ENCODE data around the genes MVD, RNF166, CDT1, TRAPPC2L, PABPN1L and CBFA2T3.

- PRO-cap, result no peak
- RAMPAGE, long total RNA, result no peak
- RRBS, result 7% methylated on average over 6 of the region's 76 CpGs
Measured at GRCh38 chr16:88534734-88535999, 35.0 kb upstream of the ZC3H18 start.

- PRO-cap, result no peak
- RAMPAGE, long total RNA, result no peak
- RRBS, result no CpG with 5 or more reads among the region's 18 CpGs
Measured at GRCh38 chr16:88628634-88629209, 9.7 kb upstream of the IL17C start.

- PRO-cap, result no peak
- RAMPAGE, long total RNA, result no peak
- RRBS, result no CpG with 5 or more reads among the region's 16 CpGs
Measured at GRCh38 chr16:88641924-88642582, 3.7 kb downstream of the IL17C start.

GRCh38 chr16:88649943-88650139 lies 1.0 kb downstream of the CYBA start:
- PRO-cap, result no peak
- RAMPAGE, long total RNA, result no peak
- RRBS, result no CpG with 5 or more reads among the region's 8 CpGs

DNA sequence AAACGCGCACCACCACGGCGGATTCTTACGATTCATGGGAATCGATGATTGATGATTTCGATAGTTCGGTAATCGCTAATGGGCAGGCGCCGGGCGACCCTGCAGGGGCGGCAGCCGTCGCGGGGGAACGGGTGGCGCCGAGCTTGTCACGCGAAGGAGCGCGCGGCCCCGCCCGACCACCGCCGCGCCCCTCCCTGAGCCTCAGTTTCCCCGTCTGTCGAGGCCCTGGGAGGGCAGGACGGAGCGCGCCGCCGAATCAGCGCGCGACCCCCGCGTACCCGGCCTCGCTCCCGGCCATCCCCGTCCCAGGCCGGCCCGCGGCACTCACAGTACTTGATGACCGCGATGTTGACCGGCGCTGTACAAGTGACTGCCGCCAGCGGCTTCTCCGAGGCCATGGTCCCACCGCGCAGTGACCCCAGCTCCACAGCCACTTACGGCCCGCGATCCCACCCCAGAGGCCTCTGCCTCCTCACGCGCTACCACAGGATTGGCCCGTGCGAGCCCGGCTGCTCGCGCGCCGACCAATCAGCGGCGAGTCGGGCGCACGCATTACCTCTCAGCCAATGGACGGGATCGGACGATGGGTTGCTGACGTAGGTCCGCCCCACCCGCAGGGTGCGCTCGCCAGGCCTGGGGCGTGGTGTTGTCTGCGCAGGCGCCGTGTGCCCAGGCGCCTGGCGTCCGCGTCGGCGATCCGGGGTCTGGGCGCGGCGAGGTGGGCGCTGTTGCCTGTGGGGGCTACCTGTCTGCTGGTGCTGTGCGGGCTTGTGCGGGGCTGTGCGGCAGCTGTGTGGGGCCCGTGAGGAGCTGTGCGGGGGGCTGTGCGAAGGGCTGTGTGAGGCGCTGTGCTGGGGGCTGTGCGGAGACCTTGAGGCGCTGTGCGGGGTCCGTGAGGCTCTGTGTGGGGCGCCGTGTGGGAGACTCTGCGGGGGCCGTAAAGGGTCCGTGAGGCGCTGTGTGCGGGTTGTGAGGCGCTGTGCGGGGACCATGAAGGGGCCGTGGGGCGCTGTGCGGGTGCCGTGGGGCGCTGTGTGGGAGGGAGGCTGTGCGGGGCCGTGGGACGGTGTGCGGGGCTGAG lies at the start of gene MVD:
MVD (minus strand) TSS at position 409 of the 1,081 bp plus-strand sequence.
- PRO-cap, result bidirectional peak, plus-strand start at position 683 of the sequence, minus-strand start at position 398 of the sequence
- RAMPAGE, long total RNA, result no peak
- RRBS, result 0% methylated on average over 3 of the region's 126 CpGs

GRCh38 chr16:88703428-88704497 lies 2.4 kb downstream of the RNF166 start:
- PRO-cap, result no peak
- RAMPAGE, long total RNA, result no peak
- RRBS, result 11% methylated on average over 2 of the region's 32 CpGs

GRCh38 chr16:88705635-88706636 lies at the start of gene RNF166:
RNF166 (minus strand) TSS chr16:88706408.
- PRO-cap, result bidirectional peak, plus-strand start at chr16:88706521, minus-strand start at chr16:88706388
- RAMPAGE, long total RNA, result no peak
- RRBS, result 2% methylated on average over 63 of the region's 122 CpGs

DNA sequence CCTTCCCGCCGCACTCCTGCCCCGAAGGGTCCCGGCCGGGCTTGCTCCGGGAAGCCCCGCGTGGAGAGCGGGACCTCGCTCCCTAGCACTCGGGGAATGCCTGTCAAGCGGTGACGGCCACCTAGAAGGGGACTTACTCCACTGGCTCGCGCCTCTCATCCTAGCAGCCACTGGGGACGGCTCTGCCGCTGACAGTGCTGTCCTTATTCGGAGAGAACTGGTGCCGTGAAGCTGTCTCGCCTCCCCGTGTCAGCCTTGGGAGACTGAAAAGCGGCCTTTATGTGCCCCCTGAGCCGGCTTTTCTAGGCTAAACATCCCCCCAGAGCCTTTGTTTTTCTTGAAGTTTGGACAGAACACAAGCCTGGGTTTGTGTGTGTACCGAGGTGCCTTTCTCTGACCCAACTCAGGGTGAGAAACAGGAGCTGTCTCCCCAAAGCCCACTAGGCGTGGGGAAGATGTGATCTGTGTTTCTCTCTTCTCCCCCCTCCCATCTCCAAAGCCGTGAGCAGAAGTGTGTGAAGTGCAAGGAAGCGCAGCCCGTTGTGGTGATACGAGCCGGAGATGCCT lies 417 bp downstream of the CTU2 start:
- PRO-cap, result no peak
- RAMPAGE, long total RNA, result no peak
- RRBS, result under 1% methylated on average over 4 of the region's 30 CpGs

DNA sequence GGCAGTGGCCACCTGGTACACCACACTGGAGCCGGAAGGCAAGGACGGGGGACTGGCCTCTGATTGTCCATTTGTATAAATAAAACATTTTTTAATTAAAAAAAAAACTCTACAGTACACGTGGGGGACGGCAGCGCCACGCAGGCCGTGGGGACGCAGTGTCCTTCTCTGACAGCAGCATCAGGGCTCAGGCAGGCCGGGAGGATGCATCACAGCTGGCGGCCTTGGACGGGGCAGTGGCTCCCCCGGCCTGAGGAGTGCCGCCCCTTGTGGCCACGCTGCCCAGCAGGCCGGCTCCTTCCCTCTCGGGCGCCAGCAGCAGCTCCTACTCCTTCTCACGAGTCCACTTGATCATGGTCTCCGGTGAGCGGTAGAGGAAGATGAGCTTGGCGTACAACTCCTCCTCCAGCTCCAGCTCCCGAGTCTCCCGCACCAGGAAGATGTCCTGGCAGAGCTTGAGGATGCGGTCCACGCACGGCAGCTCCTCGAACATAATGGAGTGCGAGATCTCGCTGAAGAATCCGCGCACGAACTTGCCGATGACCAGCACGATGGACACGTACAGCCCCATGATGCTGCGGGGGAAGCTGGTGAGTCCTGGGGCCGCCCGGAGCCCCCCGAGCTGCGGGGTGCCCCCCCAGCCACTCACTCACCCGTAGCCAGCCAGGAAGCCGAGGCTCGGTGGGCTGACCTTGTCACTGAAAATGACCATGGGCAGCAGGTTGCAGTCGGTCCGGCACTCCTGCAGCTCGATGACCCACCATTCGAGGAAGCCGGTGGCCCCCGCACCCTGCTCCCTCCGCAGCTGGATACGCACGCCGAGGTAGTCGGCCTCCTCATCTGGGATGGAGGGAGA lies 9.2 kb downstream of the CTU2 start:
- PRO-cap, result no peak
- RAMPAGE, long total RNA, result no peak
- RRBS, result 83% methylated on average over 13 of the region's 54 CpGs

DNA sequence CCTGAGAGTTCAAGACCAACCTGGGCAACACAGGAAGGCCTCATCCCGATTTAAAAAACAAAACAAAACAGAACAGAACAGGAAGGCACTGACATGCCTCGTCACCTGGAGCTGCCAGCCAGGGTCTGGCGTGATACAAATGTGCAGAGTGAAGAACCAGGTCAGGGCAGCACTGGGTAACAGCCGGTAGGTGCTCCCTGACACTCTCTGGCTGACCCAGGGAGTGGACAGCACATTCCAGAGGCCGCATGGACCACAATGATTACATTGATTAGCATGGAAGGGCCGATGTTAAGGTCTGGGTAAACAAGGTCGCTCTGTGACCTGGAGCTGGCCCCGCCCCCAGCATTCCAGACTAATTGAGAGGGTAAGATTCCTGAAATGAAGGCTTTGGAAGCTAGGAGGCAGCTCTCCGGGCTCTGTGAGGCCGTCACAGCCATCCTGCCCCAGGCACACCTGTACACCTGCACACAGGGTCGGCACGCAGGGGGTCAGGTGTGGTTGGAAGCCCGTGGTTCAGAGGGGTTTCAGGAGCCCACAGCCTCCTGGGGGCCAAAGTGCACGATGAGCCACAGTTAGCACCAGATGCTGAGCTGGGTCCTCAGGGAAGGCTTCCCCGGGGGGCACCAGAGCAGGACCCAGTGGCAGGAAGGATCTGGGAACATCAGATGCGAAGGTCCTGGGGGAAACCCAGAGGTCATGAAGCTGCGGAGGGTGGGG lies 21.4 kb downstream of the PIEZO1 start:
- PRO-cap, result no peak
- RAMPAGE, long total RNA, result no peak
- RRBS, result 17% methylated on average over 1 of the region's 17 CpGs

DNA sequence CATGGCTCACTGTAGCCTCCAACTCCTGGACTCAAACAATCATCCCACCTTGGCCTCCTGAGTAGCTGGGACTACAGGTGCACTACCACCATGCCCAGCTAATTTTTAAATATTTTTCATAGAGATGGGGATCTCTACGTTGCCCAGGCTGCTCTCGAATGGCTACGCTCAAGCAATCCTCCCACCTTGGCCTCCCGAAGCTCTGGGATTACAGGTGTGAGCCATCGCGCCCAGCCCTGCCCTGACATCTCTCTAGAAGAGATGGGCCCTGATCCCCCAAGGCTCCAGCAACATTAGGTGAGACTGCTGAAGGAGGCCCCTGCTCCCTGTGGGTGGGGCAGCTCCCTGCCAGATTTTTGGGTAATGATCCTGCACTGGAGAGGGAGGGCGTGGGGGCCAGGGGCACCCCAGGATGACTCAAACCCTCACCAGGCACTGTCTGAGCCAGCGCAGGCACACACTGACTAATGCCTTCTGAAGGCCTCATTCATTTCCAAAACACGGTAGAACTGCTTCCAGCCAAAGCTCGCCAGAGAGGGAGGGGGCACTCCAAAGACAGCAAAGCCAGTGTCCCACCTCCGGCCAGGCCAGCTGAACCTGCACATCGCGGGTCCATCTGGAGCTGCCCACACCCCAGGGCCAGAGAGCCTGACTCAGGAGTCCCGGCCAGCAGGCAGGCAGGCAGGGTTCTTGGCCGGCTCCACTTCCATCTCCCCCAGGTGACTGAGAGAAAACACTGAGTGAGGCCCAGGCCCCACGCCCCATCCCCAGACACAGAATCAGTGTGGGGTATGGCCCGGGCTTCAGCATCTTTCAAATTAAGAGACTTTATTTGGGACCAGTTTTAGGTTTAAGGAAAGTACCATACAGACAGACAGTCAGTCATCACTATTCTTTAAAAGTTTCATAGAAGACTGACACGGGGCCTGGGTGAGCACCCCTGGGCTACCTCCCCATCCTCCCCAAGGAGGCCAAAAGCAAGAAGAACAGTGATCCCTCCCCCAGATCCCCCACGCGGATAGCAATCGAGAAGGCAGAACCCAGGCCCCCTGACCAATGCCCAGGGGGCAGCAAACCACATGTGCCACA lies 2.5 kb downstream of the PIEZO1 start:
- PRO-cap, result no peak
- RAMPAGE, long total RNA, result no peak
- RRBS, result 26% methylated on average over 6 of the region's 21 CpGs

- PRO-cap, result bidirectional peak, plus-strand start at chr16:88803821, minus-strand start at chr16:88803648
- RAMPAGE, long total RNA, result no peak
- RRBS, result 1% methylated on average over 79 of the region's 124 CpGs
Measured at GRCh38 chr16:88803263-88804323, at the start of gene CDT1. CDT1 (plus strand) TSS chr16:88803789.

GRCh38 chr16:88812886-88813867 lies 1.4 kb upstream of the APRT start:
- PRO-cap, result no peak
- RAMPAGE, long total RNA, result no peak
- RRBS, result 48% methylated on average over 3 of the region's 42 CpGs

GRCh38 chr16:88856659-88857637 lies at the start of gene TRAPPC2L:
TRAPPC2L (plus strand) TSS chr16:88857127.
- PRO-cap, result bidirectional peak, plus-strand start at chr16:88857148, minus-strand start at chr16:88856954
- RAMPAGE, long total RNA, result start-site peak on the plus strand at chr16:88857124-88857144, 340 and 148 reads in 2 replicates
- RRBS, result 2% methylated on average over 10 of the region's 103 CpGs

DNA sequence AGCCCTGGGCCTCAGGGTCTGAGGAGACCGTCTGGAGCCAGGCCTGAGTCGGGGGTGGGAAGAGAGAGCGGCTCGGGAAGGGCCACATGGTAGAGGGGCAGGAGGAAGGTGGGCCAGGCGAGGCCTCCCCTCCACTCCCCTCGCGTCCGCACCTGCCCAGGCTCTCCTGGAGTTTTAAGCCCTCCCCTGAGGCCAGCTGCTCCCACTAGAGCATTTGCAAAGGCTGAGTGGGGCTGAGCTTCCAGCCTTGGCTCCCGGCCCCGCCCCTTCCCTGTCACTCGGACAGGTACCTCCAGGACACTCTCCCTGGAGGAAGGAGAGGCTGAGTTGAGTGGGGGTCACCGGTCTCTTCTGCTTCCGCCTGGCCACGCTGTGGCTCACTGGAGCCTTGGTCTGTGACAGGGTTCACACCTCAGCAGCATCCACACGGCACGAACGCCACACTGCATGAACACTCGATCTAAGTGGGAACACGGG lies at the start of gene PABPN1L:
PABPN1L (minus strand) TSS at position 142 of the 477 bp plus-strand sequence.
- PRO-cap, result no peak
- RAMPAGE, long total RNA, result no peak
- RRBS, result 100% methylated on average over 1 of the region's 19 CpGs

DNA sequence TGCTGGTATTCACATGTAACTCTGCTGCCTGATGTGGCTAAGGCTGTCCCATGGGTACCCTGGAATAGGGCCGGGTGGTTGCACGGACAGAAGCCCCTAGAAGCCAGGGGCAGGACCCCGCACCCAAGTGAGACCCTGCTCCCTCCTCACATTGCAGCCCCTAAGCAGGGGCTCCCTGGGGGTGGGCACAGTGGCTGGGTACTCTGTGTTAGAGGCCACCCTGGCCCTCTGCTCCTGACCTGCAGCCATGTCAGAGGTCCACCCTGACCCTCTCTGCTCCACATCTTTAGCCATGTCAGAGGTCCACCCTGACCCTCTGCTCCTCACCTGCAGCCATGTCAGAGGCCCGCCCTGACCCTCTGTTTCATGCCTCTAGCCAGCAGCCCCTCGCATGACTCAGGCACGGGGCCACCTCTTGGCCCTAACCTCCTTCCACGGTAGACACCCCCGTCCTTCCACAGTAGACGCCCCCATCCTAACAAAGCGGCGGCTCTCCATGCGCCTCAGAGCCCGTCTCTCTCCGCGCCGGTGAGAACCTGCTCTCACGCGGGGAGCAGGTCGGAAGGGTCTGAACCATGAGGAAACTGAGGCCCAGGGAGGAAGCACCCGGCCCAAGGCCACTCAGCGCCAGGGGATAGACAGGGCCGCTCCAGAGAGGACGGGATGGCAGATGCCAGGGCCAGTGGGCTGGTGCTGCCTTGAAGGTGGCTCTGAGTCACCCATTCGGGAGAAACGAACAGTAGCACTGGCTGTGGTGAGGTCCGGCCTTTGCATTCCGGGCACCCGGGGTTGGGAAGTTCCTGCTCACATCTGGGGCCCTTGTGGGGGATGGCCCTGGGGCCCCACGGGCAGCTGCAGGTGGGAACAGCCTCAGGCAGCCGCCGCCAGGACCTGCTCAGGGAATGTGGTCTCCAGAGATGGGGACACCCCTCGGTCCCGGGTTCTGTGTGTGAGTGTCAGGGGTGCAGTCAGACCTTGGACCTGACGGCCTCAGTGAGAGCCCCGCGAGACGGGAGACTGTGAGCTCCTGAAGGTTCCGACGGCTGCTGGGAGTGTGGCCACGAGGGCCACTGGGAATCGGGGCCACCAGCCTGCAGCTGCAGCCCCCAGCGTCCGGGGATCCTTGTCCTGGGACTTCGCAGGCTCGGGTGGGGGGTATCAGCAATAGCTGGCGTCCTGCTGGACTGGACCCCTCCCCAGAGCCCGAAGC lies 1.7 kb downstream of the CBFA2T3 start:
- PRO-cap, result no peak
- RAMPAGE, long total RNA, result no peak
- RRBS, result no CpG with 5 or more reads among the region's 47 CpGs

- PRO-cap, result no peak
- RAMPAGE, long total RNA, result no peak
- RRBS, result 27% methylated on average over 12 of the region's 34 CpGs
Measured at GRCh38 chr16:88976807-88977778, at the start of gene CBFA2T3. CBFA2T3 (minus strand) TSS chr16:88977207.

GRCh38 chr16:89065508-89065960 lies 28.1 kb upstream of the ACSF3 start:
- PRO-cap, result no peak
- RAMPAGE, long total RNA, result no peak
- RRBS, result no CpG with 5 or more reads among the region's 14 CpGs

DNA sequence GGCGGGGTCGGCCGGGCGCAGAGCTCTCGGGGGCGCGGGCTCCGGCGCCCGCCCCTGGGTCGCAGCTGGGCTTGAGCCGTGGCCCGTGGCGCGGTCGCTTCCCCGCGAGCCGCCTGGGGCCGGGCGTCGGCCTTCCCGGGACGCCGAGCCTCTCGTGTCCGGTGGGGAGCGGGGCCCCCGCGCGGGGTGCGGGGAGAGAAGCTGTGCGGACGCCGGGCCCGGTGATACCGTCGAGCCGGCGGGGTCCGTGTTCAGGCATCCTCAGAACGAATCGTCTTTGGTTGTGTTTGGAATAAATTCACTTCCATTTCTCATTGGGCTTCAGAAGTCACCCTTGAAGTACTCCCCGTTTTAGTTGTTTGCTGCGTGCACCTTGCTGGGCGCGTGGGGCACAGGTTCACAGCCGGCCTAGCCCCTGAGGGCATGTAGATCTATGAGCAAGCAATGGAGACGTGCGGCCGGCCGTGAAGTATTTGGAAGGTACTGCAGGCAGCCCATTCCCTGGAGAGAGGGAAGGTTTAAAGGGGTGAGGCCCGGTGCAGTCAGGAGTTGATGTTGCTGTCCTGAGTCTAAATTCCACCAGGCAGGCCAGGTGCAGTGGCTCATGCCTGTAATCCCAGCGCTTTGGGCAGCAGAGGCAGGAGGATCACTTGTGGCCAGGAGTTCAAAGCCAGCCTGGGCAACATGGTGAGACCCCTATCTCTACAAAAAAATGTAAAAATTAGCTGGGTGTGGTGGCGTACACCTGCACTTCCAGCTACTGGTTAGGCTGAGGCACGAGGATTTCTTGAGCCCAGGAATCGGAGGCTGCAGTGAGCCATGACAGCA lies 587 bp downstream of the ACSF3 start:
- PRO-cap, result no peak
- RAMPAGE, long total RNA, result no peak
- RRBS, result under 1% methylated on average over 26 of the region's 57 CpGs

GRCh38 chr16:89099704-89100354 lies 6.2 kb downstream of the ACSF3 start:
- PRO-cap, result no peak
- RAMPAGE, long total RNA, result no peak
- RRBS, result no CpG with 5 or more reads among the region's 13 CpGs